Right atrium auricular region (tissue), 2 donors: ENCODE data around the genes USP9Y, RBMY1B, DAZ1 and CDY1.

DNA sequence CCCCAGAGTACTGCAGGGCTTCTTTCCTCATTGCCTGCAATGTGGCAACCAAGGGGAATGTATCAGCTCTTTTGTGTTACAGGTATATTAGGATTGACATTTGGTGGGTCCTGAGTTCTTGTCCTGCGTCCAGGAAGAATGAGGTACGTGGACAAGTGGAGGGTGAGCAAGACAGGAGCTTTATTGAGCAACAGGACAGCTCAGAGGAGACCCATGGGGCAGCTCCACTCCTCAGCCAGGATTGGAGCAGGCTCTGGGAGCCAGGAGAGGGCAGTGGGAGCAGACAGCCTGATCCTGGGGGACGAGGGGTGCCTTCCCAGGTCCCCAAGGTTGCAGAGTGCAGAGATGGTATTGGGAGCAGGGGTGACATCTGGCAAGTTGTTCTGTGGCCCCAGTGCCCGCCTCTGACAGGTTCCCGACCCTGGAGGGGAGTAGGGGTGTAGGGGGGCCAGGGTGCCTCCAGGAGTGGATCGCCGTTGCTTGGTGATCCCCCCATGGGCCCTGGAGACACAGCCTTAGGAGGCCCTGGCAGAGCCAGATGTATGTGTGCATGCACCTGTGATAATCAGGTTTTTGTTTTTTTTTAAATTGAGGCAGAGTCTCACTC is 26.7 kb downstream of the RPS4Y1 start:
- PRO-cap: no peak
- RAMPAGE, long total RNA, 2 experiments: no peak in any of the 2 experiments

DNA sequence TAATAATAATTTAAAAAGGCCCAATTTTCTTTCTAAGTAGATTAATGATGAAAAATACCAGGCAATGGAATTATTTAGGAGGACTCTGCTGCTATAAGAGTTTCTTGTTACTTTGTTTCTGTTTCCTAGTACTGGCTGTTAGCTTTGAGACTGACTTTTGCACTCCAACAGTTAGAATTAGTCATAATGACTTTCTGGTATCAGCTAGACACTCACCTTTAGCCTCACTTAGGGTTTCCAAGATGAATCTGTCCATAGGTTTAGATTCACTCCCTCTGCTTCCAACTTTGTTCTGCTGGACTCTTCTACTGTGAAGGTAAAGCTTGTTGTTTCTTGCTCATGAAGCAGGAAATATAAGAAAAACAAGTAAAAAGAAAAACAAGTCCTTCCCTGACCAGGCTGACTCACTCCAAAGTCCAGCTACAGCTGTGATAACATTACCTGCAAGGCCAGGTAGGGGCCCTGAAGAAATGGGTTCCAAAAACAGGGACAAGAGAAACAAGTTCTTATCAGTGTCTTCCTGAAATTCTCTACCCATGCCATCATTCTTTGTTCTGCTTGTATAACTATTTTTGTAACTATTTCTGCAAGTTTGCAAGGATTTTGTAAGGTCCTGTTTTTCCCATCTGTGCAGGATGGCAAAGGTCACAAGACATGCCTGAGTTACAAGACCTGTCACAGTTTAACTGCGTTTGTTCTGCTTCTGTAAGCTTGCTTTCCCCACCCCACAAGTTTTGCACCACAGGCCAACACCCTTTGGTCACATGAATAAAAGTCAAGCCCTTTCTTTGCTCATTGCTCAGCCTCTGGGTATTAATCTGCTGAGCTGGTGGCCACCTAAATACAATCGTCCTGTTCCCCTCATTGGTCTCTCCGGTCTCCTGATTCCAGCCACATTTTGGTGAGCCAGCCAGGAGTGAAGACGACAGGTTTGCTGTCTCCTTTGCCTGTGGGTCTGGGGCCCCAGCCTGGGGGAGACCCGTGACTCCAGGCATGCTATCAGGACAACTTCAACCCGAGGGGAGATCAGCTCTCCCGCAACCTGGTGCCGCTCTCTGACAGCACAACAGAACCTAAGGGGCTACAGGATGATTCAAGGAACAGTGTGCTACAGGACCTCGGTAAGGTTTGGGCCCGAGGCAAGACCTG is 67.3 kb downstream of the ZFY start:
- PRO-cap: no peak
- RAMPAGE, long total RNA, 2 experiments: no peak in any of the 2 experiments

GRCh38 chrY:6246439-6246725 is 359 bp downstream of the TSPY2 start:
- PRO-cap: no peak
- RAMPAGE, long total RNA, 2 experiments: no peak in any of the 2 experiments

DNA sequence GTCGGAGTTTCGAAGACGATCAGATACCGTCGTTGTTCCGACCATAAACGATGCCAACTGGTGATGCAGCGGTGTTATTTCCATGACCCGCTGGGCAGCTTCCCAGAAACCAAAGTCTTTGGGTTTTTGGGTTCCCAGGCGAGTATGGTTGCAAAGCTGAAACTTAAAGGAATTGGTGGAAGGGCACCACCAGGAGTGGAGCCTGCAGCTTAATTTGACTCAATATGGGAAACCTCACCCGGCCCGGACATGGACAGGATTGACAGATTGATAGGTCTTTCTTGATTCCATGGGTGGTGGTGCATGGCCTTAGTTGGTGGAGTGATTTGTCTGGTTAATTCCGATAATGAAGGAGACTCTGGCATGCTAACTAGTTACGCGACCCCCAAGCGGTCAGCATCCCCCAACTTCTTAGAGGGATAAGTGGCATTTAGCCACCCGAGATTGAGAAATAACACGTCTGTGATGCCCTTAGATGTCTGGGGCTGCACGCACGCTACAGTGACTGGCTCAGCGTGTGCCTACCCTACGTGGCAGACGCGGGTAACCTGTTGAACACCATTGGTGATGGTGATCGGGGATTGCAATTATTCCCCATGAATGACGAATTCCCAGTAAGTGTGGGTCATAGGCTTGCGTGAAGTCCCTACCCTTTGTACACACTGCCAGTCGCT is 670.7 kb downstream of the TSPY10 start:
- PRO-cap: no peak
- RAMPAGE, long total RNA, 2 experiments: no peak in any of the 2 experiments

- PRO-cap: no peak
- RAMPAGE, long total RNA, 2 experiments: no peak in any of the 2 experiments
Observed at GRCh38 chrY:12537311-12537851, 163.7 kb upstream of the USP9Y start.

- PRO-cap: no peak
- RAMPAGE, long total RNA, 2 experiments: no peak in any of the 2 experiments
Observed at GRCh38 chrY:12700993-12701370, at the start of gene USP9Y. Gene USP9Y, plus strand, starts transcription at chrY:12701231.

DNA sequence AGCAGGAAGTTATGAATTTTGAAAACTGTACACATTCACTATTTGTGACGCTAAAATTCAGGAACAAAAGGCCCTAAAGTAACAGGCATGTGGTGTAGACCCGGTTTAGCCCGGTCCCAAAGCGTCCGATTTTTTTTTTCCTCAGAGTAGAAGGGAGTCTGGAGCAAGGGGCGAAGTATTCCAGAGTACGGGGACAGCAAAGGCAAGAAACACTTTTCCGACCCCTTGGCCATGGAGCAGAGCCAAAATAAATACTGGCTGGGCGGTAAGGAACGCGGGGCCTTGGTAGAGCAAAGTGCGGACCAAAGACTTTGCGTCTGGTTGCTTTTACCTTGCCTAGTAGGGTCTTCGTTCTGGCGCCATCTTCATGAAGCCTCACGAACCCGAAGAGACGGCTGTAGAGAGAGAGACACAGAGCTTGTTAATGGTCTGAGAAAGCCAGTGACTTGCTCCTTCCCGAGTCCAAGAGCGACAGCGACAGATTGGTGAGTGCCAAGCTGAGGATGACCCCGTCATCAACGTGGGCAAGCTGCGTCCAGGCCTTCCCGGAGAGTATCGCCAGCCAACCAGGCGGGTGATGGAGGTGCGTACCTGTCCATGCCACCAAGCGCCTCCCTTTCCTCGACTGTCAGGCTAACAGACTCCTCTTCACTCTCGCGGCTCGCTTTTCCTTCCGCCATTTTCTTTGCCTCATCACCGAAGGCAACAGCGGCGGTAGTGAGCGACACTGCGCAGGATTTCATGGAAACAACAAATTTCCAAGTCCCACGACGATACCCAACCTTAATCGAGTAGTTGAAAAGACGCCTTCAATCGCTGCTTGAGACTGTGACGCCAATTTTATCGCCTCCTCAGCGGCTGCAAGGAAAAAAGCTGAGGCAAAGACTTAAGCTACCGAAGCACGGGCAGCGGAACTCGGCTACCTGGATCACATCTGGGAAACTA is 638 bp downstream of the UTY start:
- PRO-cap: no peak
- RAMPAGE, long total RNA, 2 experiments: no peak in any of the 2 experiments

DNA sequence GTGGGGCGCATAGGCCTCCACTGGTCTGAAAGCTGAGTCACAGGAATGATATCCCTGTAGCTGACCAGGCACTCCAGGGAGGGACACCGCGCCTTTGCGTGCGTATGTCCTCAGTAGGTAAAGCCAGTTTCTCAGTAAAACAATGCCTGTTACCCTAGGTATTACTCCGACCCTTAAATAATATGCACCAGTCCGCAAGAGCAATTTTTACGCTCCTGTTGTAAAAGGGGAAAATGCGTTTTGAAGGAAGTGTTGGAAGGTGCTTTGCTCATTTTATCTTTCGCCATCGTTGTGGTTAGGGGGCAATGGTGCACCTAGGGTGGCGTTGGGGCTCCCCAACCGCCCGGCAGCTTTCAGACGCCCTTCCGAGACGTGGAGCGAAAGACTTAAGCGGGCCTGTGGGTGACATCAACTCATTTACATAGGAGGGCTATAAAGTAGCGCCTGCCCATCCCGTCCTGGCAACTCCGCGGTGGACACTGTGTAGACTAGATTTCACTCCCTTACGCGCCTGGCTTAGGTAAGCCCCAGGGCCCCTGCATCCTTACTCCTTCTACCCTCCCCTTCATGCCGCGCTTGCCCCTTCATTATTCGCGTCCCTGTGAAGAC is 1.2 kb upstream of the TMSB4Y start:
- PRO-cap: no peak
- RAMPAGE, long total RNA, 2 experiments: no peak in any of the 2 experiments

DNA sequence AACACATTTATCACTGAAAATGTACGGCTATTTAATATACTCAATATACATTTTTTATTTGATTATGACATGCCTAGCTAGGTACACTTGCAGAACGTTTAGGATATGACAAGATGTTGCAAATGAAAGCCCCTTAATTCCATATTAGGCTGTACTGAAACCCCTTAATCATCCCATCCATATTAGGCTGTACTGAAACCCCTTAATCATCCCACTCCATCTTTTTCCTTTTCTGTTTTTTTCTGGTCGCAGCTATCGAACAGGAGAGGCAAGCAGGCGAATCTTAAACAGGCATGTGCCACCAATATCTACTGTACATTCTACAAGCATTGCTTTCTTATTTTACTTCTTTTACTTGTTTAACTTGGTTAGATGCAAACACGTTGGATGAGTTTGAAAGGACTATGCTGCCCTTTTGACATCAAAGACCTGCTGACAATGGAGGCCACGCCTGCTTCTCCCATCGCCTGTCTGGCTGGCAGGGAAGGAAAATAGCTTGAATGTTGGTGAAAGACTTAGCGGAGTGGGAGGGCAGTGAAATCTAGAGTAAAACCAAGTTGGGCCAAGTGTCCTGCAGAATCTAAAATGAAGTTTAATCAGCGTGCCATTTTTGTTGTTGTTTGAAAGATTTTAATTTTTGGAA is 1.4 kb downstream of the TMSB4Y start:
- PRO-cap: no peak
- RAMPAGE, long total RNA, 2 experiments: no peak in any of the 2 experiments

DNA sequence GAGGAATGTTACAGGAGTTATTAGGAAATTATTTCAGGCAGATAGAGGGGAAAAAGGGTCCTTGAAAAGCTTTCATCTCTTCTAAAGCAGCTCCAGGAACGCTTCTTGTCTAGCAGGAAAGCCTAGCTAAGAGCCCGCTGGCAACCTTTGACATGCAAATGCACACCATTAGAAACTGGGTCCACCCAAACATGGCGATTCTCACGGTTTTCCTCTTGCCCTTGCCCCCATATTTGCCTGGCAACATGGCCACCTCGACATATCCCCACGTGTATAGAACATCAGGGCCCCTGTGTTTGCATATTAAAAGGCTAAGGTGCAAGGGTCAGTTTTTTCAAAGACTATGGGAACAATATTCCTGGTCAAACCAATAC is 268.8 kb upstream of the HSFY2 start:
- PRO-cap: no peak
- RAMPAGE, long total RNA, 2 experiments: no peak in any of the 2 experiments

DNA sequence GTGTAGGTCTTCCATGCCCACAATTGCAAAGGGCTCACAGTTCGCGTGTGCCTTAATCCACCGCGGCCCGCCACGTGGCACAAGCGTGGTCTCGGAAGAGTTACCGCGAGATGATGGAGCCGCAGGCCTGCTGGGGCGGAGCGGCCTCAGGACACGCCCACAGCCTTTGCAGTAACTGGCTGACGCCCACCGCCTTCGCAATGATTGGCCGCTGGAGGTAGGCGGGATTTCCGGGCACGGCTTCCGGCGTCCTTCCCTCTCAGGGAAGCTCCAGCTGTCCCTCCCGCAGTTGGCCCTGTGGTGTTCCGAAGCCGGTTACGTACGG is at the start of gene RBMY1B:
TSS of gene RBMY1B (plus strand) at position 227 of the 325 bp plus-strand sequence.
- PRO-cap: no peak
- RAMPAGE, long total RNA, 2 experiments: no peak in any of the 2 experiments

- PRO-cap: no peak
- RAMPAGE, long total RNA, 2 experiments: no peak in any of the 2 experiments
Observed at GRCh38 chrY:23198946-23199409, at the start of gene DAZ1. Gene DAZ1, minus strand, starts transcription at chrY:23199008.

DNA sequence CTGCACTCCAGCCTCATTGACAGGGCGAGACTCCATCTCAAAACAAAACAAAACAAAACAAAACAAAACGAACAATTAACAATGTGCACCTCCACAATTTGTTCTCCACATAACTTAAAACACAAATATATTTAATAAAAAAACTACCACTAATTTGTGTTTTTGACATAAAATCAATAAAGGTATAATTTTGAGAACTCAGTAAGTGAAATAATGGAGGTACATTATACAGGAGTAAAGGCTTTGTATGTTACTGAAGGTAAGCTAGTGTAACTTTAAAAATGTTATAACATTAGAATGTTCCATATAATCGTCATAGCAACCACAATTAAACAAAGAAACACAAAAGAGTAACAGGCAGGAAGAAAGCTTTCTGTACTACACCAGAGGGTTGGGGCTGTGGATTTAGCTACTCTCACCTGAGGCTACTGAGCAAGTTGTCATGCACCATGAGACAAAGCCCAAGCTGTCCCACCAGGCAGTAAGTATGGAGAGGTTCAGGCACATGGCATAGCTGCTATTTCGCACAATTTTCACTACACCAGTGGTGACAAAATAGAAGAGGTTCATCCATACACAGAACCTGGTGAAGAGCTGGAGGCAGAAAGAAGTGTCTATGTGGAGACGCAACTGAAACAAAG is at the start of gene CDY1:
TSS of gene CDY1 (plus strand) at position 353 of the 641 bp plus-strand sequence.
- PRO-cap: no peak
- RAMPAGE, long total RNA, 2 experiments: no peak in any of the 2 experiments